Endometrial microvascular endothelial cells (primary cell): ENCODE measurements around the genes DNAJC21 and AGXT2.

DNA sequence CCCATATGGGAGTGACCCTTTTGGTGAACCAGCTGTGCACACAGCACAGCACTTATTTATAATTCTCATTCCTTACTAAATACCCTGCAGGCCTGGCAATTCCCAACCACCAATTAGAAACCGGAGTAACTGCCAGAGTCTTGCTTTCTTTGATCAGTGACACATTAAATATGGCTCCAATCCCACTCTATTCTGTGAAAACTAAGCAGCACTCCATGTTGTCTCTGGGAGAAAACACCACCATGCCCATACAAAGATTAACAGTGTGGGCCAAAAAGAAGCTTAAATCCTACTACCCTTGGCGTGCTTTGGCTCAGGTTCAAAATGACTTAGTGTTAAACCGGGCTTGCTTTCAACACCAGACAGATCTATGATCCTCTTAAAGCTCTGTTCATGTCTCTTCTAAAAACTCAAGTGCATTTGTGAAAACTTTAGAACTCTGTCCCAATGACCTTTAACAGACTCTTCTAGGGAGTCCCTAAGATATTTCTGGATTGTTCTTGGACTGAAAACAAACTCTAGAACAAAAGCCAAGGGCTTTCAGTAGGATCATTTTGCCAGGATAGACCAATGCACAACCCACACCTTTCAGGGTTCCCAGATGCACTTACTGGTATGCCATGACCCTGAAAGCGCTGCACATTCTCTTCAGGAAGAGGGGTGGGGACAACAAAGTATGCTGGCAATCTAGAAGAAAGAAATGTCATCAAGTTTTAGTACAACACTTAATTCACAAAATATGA lies 57.5 kb downstream of the MTMR12 start:
- RAMPAGE, long total RNA: no peak

GRCh38 chr5:32395055-32395560 lies 49.4 kb downstream of the ZFR start:
- RAMPAGE, long total RNA: no peak

DNA sequence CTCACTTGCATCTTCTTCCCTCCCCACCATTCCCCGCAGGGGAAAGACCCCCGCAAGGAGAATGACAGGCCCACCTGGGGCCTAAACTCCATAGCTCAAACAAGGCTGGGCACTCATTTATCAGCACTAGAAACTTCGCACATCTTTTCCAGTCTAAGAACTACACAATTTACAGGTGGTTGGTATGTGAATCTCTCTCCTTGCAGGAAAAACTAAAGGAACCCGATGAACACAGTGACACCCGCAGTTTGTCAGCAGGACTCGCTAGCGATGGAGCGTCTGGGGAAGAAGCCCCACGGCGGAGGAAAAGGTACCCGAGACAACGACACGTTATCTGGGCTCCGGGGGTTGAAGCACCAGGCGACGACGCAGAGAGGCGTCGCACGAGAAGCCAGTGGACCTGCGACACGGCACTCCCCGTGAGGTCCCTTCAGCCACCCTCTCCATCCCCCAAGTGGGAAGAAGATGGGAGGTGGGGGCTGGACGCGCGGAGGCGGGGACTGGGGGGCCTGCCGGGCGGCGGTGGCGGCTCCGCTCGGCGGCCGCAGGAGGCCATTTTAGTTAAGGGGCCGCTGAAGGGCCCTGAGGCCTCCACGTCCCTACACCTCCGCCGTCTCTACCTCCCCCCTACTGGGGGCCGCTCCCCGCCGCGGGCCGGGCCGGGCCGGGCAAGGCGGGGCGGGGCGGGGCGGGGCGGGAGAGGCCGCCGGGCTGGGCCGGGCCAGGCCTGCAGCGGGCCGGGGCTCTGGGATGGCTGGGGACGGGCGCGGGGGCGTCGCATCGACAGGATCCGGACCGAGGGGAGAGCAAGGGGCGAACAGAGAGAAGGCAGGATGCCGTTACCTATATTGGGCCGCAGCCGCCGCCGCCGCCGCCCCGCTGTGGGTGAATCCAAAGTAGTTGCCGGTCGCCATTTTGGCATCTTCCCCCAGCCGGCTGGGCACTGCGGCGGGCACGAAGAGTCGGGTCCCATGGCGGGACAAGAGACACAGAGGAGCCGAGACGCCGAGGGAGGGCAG lies 845 bp downstream of the ZFR start:
- RAMPAGE, long total RNA: no peak

DNA sequence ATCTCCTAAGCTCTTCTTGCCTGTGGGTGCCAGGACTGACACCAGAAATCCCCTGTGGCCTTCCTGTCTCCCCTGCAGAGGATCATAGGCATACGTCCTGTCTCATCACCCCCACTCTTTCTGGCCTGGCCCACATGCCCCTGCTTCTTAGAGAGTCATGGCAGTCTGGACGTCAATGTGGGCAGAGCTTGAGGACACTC lies 67.2 kb upstream of the ZFR start:
- RAMPAGE, long total RNA: no peak

DNA sequence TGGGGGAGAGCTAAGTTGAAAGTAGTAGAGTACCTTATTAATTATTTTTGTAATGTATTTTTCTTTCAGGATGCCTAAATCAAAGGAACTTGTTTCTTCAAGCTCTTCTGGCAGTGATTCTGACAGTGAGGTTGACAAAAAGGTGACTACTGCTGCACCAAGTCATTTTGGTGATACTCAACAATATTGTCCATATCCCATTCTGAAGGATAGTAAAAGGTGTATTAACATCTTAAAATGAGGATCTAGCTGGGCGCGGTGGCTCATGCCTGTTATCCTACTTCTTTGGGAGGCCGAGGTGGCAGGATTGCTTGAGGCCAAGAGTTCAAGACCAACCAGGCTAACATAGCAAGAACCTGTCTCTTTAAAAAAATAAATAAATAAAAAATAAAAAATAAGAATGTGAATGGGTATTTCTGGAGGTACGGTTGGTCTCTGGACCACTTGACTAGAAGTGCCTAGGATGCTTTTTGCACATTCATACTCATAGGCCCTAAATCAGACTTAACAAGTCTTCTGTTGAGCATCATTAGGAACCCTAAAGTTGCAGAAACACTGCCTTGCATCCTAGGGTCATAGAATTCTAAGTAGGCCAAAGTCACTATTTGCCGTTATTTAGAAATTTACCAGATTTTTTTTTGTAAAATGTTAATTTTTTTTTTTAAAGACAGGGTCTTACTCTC lies 3.2 kb downstream of the SUB1 start:
- RAMPAGE, long total RNA: no peak

- RAMPAGE, long total RNA: no peak
Observed at GRCh38 chr5:33291405-33291860, 149.3 kb upstream of the TARS1 start.

GRCh38 chr5:33308920-33309483 lies 131.8 kb upstream of the TARS1 start:
- RAMPAGE, long total RNA: no peak

DNA sequence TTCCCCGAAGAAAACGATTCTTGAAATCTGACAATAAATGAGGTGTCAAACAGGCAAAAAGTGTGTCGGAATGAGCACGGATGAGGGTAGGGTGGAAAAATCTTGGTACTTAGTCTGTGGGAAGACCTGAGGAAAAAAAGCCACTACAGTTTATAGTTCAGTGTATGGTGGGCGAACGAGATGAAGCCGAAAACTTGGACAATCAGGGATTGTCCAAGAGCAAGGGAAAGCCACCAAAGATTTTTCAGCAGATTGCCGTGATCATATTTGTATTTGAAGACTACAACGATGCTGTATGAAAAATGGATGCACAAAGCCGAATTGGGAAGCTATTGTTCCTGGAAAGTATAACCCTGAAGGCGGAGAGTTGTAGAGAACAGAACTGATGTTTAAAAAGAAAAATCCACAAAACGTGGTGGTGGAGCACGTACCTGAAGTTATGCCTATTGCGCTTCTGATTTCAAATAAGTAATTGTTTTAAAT lies 950 bp upstream of the TARS1 start:
- RAMPAGE, long total RNA: no peak

DNA sequence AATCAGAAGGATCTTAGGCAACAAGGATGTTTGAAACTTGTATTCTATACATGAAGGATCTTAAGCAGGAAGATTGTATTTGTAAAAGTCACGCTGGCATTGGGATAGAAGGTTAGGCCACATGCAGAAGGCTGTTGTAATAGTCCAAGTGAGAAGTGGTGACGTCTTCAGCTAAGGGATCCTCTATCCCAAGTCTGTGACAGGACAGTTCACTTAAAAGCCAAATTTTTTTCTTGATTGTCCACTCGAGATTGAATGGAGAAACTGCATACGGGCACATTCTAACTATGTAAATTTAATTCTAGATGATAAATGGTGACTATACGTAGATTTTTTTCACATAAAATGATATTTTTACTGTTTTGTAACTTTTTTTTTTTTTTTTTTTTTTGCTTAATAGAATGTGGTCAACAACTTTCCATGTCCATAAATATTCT lies 1.2 kb downstream of the TARS1 start:
- RAMPAGE, long total RNA: no peak

DNA sequence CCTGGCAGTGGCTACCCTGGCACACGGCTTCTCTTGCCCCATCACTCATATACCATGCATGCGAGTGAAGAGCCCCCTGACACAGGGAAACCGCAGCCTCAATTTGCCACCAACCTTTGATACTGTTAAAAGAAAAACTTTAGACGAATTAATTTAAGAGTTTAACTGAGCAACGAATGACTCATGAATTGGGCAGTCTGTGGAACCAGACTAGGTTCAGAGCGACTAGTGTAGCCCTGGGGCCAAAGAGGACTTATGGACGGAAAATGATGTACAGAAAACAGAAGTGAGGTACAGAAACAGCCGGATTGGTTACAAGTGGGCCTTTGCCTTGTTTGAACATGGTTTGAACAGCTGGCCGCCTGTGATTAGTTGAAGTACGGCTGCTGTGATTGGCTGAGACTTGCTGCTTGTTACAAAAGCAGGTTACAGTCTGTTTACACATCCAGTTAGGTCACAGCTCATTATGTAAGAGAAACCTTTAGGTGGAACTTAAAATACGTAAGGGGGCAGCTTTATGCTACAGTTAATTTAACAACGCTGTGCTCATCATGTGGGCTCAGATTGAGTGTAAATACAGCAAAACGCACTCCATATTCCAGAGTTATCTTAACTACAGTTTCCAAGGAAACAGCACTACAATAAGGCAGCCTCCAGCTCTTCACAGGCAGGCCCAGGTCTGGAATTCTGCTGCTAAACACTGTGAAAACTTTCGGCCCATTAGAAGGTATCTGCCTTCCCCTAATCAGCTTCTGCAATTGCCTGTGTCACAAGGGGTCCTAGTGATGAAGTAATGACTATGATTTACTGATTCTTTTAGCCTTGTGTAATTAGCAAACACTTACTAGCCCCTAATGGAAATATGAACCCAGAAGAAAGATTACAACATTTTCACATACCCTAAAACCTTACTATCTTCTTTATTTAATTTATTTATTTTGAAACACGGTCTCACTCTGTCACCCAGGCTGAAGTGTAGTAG lies 6.5 kb downstream of the AMACR start:
- RAMPAGE, long total RNA: no peak

- RAMPAGE, long total RNA: no peak
Observed at GRCh38 chr5:34008985-34009267, 1.1 kb upstream of the AMACR start.

DNA sequence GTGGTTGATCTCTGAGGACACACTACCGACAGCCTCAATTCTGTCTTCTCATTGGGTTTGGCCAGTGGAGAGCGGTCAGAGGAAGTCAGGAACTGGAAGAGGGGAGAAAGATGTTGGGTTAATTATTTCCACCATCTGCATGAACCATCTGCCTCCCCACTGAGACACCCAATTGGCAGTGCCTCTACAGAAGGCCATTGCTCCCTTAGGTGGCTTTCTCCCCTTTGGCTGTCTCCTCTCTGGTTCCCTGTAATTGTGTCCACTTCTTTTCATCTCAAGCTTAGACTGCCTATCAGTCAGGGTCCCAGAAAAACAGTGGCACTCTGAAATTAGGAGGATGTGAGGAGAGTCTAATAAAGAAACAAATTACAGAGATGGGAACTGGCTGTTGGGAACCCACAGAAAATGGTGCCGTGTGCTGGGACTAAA lies 154.2 kb upstream of the RAI14 start:
- RAMPAGE, long total RNA: no peak

GRCh38 chr5:34503239-34504392 lies 152.5 kb upstream of the RAI14 start:
- RAMPAGE, long total RNA: no peak

DNA sequence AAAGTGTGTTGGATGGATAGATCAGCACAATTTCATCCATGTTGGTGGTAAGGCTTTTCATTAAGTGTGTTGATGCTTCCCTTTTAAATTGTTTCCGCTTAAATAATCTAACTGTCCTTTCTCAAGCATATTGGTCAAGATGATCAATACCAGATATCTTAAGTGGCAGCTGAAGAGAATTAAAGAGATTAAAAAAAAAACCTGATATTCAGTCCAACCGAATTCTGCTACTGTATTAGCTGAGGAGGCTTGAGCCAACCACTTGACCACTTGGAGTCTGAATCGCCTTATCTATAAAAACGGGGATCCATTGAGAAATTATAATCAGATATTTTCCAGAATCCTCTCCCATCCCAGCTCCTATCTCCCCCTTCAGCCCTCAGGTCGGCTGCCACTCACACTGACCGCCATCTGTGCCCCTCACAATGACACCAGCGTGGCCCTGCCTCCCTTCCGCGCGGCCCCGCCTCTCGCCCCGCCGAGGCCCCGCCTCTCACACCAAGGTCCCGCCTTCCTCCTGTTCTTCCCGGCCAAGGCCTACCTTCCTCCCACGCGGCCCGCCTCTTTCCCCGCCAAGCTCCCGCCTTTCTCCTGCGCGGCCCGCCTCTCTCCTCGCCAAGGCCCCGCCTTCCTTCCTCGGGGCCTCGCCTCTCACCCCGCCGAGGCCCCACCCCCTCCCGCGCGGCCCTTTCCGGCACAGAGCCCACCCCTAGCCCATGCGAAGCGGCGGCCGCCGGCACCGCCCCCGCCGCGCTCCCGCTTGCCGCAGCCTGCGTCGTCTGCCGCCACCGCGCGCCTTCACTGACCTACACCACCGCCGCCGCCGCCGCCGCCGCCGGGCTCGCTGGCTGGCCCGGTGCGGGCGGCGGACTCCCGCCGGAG lies at the start of gene DNAJC21:
DNAJC21 (plus strand) TSS at position 717 of the 882 bp plus-strand sequence.
- RAMPAGE, long total RNA: no peak

- RAMPAGE, long total RNA: no peak
Observed at GRCh38 chr5:35047558-35048221, at the start of gene AGXT2. Gene AGXT2, minus strand, starts transcription at chr5:35047949.

DNA sequence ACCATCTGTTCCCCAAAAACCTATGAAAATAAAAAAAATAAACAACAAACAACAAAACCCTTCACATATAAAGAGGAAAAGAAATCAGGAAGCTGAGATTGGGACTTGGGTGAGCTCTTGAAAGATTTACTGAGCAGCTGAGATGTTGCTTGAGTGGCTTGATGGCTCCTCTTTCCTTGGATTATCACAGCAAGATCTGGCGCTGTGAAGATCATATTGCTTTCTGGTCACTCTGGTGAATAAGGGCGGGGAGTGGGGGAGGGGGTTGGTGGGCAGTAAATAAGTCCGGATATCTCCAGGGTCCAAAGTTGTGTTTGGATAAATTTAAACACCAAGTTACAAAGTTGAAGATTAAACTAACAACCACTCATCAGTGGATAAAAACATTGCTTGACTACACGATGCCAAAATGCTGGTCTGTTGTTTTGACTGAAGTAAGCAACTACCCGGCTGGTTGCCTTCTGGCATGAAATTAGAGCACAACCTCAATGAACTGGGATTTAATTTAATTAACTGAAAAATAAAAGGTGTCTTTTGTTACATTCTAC lies 86.5 kb upstream of the AGXT2 start:
- RAMPAGE, long total RNA: no peak

GRCh38 chr5:35172528-35172818 lies 57.8 kb downstream of the PRLR start:
- RAMPAGE, long total RNA: no peak

- RAMPAGE, long total RNA: no peak
Observed at GRCh38 chr5:35197997-35198504, 32.2 kb downstream of the PRLR start.

- RAMPAGE, long total RNA: no peak
Observed at GRCh38 chr5:35672933-35673554, 55.4 kb downstream of the SPEF2 start.

DNA sequence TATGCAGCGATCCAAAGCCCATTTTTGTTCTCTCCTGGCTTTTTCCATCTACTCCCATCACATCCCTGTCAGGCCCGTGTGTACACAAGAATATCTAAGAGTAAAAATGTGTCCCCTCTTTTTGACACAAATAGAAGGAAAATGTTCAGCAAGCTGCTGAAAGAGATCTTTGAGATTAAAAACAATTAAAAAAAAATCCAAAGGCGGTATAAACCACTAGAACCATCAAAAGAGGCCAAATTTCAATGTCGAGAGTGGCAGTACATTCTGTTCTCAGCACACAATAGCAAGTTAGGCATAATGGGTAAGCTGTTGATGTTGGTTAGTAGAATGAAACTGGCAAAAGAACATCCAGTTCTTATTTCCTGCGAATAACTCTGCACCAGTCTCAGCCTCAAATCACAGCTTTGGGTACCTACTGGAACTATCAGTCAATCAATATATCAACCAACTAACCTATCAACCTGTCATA lies 95.2 kb upstream of the IL7R start:
- RAMPAGE, long total RNA: no peak